Left ventricle myocardium (tissue), 1 donor: ENCODE measurements around a stretch of chr3.

- PRO-cap = unidirectional peak, plus-strand start at chr3:11545071
Measured at GRCh38 chr3:11544947-11545622, 98.6 kb downstream of the VGLL4 start.

GRCh38 chr3:11549467-11550161, 94.1 kb downstream of the VGLL4 start:
- PRO-cap = no peak

GRCh38 chr3:11576324-11576988, 67.3 kb downstream of the VGLL4 start:
- PRO-cap = no peak

- PRO-cap = bidirectional peak, plus-strand start at chr3:11600641, minus-strand start at chr3:11600587
Measured at GRCh38 chr3:11600346-11601115, 43.2 kb downstream of the VGLL4 start.

DNA sequence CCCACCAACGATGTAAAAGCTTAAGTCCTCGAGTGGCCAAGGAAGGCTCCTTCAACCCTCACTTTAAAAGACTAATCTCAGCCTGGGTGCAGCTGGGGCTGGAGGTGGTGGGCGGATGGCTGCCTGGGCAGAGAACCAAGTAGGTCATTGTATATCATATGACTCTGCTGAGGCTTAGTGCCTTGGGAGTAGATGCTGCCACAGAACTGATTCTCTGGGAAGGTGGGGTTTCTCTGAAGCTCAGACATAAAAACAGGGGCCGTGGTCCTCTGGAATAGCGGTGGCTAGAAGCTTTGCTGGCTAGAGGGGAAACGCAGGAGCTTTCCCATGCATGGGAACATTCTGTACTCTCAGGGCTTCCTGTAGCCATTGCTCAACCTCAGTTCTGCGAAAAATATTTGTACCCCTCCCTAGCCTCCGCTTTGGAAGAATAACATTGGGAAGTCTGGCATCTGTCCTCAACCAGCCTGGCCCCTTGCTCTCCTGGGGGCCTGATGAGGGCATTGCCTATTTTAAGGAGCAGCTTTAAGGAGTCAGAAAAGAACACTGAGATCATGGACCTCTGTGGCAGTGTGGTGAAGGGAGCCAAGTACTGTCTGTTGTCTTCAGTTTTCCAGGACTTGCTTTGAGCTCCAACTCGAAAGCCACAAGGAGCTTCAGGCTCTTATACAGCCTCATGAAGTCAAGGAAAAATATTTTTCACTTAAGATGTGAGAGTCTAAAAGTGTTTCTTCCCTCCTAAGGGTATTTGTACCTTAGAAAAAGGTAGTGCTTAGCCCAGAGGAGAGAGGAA, 14.6 kb downstream of the TIMP4 start:
- PRO-cap = bidirectional peak, plus-strand start at position 608 of the sequence, minus-strand start at position 295 of the sequence

DNA sequence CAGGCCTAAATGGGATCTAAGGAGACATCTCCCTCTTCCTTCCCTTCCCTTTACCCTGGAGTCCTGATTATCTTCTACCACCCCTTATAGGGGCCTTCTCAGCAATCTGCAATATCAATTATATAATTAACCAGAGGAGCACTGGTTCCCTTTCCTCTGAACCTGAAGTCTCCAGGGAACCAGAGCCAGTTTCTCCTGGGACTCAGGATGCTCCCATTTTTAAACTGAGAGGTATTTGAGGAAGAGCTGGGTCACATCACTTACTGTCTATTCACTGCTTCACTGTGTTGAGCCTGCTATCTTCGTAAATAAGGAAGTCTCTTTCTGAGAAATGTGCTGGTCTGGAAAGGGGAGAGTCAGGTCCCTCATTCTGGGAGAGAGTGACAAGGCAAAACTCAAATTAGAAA, 11.3 kb upstream of the TIMP4 start:
- PRO-cap = no peak

DNA sequence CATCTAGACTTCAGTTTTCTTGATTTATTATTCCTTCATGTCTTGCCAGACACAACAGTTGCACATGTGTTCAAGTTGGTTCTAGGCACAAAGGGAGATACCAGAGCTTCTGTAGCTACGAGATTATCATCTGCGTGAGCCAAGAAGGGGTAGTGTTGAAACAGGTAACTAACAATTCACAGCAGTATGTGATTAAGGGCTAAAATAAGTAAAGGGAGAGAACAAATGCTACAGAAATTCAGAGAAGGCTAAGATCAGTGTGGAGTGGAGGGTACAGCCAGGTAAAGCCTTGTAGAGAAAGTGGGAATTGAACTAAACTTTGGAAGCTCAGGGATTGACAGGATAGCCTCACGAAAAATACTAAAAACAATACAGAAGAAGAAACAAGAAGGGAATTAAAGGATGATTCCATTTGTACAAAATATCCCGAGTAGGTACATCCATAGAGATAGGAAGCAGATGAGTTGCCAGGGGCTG, 13.0 kb downstream of the PPARG start:
- PRO-cap = no peak

DNA sequence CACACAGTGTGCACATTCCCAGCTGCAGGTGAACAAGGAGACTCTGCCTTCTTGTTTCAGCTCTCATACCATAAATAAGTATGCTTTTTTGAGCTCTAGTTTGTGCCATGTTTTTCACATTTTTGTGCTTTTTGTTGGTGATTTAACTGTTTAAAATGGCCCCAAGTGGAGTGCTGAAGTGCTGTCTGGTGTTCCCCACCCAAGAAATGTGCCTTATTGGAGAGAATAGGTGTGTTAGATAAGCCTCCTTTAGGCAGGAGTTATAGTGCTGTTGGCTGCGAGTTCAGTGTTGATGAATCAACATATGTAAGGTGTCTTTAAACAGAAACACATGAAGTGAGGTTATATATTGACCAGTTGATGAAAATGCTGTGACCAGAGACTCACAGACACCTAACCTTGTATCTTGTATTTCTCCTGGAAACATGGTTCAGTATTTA, 2.9 kb upstream of the TSEN2 start:
- PRO-cap = no peak

DNA sequence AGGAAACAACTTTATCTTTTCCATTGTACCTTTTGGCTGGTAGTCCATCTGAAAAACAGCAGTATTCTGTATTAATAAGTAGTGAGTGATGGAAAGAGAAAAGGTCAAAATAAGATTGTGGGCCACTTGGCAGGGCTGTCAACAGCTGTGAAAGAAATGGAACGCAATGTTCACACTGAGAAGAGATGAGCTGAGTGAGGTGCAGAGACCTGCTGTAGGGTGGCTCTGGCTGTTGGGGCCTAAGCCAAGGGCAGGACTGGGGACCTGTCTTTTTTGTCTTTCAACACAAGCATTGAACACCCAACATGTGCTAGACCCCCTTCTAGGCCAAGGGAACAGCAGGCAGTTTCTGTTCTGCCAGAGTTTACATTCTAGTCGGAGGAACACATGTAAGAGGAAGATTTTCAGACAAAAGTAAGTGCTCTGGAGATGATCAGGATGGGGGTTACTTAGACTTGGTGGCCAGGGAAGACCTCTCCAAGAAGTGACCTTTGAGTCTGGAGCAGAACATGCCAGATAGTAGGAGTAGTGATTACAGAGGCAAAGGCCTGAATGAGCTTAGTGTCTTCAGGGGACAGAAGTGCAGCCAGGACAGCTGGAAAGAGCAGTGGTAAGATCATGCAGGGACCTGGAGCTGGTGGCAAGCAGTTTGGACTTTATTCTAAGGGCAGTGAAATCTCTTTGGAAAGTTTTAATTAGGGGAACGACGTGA, 29.6 kb downstream of the TSEN2 start:
- PRO-cap = no peak

- PRO-cap = bidirectional peak, plus-strand start at chr3:12662892, minus-strand start at chr3:12662732; unidirectional peak, plus-strand start at chr3:12663278
Measured at GRCh38 chr3:12662438-12663308, 1.2 kb downstream of the RAF1 start.

- PRO-cap = no peak
Measured at GRCh38 chr3:12753428-12753994, 5.5 kb downstream of the TMEM40 start.

- PRO-cap = no peak
Measured at GRCh38 chr3:12825524-12825986, 15.8 kb downstream of the RPL32 start.

DNA sequence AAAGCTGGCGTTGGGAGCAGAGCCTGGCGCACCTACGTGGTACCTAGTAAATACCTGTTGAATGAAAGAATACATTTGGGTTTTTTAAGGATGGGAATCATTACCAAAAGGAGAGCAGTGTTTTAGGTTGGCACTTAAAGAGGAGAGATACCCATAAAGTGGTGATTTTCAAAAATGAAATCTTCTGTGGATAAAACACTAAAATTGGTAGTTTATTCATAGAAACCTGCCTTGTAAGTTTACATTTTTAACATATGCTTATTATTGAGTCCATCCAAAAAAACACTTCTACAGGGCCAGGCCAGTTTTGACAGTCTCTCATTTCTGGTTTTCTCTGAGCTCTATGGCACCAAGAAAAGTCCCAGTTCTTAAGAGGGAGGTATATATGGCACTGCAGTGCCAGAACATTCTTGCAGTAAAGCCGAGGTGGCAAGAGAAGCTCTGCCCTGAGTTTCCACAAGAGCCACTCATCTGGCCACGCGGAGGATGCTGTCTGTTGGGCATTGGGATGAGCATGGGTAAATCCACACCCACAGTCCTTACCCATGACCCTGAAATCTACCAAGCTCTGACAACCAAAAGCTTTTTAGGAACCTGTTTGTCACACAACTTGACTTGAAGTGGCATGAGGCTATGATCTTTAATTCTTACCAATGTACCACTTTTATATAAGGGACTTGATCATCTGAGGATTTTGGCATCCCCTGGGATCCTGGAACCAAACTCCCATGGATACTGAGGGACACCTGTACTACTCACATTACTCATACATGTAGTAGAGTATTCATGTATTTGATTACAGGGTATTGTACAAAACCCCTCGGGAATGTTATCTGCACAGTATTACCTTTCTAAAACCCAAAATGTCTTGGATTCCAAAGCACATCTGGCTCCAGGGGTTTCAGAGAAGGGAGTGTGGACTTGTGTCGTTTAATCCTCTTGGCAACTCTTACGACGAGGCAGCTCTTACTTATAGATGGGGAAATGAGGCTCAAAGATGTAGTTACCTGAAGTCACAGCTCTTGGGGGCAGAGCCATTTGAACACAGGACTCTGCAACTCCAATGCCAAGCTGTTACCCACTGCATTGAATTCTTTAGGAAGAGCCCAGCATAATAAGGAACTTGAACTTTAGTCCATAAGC, 9.0 kb downstream of the RPL32 start:
- PRO-cap = no peak

DNA sequence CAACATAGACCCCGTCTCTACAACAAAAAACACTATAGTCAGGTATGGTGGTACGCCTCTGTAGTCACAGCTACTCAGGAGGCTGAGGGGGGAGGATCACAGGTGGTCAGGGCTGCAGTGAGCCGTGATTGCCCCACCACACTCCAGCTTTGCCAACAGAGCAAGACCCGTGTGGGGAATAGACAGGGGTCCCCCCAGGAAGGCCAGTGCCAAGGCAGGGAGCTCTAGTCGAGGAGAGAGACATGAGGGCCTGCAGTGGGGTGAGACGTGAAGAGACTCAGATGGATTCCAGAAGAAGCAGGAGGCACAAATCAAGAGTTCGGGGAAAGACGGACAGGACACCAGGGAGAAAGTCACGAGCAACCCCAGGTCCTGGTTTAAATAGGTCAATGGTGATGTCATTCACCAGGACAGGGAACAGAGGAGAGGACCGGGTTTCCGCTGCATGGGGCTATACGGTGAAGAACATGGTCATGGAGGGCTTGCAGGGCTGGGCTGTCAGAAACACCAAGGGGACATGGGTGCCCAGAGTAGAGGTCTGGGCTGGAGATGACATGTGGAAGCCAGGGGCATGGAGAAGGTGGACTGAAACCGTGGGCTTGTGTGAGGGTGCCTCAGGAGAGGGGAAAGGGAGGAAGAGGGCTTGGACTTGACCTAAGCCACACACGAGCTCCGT, 53.9 kb upstream of the RPL32 start:
- PRO-cap = no peak

DNA sequence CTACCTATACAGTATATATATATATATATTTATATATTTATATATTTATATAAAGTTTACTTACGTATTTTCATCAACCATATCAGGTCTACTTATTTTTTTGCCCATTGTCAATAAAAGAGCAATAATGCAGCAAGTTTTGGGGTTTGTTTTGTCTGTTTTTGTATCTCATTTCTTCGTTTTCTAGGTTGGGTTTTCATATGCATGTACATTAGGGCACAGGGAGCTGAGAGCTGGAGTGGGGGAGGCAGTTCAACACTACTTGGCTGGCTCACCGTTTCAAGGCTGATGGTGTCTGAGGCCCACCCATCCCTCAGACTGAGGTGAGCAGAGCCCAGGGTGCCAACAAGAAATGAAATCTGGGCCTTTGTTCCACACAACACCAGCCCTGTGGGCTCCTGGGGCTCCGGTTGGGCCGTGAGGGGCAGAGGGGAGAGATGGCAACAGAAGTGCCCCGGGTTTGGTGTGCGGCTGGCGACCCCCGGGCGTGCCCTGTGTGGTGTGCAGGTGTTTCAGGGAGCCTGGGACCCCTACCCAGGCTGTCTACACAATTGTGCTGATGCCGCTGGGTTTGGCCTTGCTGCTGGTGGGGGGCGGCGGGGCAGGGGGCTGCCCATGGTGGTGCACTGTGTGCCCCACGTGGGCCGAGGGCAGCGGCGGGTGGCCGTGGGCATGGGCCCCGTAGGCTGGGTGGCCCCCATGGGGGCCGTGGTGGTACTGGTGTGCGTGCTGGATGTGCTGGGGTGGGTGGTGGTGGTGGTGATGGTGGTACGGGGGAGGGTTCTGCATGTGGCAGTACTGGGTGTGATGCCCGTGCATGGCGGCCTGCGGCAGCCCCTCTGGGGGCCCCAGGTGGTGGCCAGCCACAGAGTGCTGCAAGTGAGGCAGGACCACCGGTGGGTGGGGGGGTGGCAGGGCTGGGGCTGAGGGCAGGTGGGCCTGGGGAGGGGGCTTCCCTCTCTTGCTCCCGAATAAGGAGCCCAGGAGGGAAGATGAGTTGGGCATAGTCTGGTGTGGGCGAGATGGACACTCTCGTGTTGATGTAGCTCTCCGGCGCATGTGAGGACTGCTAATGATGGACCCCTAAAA, 59.4 kb upstream of the RPL32 start:
- PRO-cap = no peak

- PRO-cap = no peak
Measured at GRCh38 chr3:12903199-12903807, 61.9 kb upstream of the RPL32 start.

GRCh38 chr3:12906176-12906457, 64.8 kb upstream of the RPL32 start:
- PRO-cap = no peak

DNA sequence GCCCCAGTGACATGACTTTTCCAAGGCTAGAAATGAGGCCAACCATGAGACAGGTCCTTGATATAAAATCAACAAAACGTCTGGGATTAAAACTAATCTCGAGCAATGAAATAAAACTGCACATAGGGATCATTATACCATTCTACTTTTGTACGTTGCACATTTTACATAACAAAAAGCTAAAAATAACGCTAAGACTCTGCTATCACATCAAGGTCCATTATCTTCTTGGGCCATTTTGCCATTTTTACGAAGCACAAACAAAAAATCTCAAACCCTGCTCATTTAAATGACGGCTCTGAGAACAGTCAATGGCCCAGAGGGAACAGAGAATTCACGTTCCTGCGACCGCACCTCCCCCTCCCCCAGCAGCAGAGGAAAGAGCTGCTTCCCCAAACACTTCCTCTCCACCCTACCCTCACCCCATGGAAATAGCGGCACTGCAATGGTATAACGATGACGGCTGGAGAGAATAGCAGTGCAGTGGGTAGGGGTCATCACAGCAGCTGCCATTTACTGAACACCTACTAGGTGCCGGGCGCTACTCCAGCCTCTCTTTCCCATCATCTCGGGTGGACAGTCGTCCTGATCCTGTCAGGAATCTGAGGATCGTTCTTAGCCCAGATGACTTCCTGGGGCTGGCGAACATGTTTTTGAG, 113.4 kb downstream of the IQSEC1 start:
- PRO-cap = no peak

GRCh38 chr3:12962152-12962764, 111.0 kb downstream of the IQSEC1 start:
- PRO-cap = no peak

DNA sequence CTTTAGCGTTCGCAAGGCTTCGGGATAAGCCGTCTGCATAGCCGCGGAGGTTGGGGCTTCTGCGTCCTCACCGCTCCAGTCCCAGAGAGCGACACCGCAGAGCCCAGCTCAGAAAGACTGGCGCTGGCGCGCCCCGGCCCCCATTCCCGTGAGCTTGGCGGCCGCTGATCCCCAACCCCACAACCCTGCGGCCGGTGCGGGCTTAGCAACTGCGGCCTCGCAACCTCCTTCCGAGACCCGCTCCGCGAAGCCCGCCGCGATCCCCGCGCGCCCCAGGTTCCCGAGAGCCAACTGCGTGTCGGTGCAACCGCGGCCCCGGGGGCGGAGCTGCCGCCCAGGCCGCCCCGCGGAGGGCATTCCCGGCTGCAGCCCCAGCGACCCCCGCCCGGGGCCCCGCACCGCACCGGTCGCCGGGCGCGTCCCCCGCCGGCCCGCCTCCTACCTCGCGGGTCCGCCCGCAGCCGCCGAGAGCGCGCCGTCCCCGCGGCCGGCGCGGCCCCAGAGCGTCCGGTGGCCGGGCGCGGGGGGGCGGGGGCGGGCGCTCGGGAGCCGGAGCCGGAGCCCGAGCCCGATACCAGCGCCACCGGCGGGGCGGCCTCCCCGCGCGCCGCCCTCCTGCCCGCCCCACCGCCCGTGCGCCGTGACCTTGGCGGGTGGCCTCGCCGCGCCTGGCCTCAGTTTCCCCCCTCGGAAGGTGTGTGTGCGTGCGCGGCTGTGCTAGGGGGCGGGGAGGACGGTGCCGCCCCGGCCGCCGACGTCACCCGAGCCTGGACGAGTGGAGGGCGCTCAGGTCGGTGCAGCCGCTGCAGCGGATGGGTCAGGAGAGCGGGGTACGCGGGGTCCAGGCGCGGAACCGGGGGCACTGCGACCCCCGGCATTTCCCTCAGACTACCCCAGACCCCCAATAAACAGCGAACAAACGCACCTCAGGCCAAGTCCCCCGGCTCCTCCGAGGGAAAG, 79.3 kb downstream of the IQSEC1 start:
- PRO-cap = bidirectional peak, plus-strand start at position 571 of the sequence, minus-strand start at position 440 of the sequence; bidirectional peak, plus-strand start at position 789 of the sequence, minus-strand start at position 719 of the sequence